Calu3 (cell line): ENCODE measurements around the genes AKAP3 and ANO2.

DNA sequence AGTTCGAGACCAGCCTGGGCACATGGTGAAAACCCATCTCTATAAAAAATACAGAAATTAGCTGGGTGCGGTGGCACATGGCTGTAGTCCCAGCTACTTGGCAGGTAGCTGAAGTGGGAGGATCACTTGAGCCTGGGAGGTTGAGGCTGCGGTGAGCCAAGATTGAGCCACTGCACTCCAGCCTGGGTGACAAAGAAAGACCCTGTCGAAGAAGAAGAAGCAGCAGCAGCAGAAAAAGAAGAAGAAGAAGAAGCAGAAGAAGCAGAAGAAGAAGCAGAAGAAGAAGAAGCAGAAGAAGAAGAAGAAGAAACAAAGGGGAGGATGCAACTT is 139.5 kb upstream of the PARP11 start:
- PRO-cap: no peak

GRCh38 chr12:4164317-4164449 is 109.4 kb upstream of the CCND2 start:
- PRO-cap: no peak

GRCh38 chr12:4286787-4287591 is 13.4 kb downstream of the CCND2 start:
- PRO-cap: no peak

- PRO-cap: no peak
Measured at GRCh38 chr12:4300725-4301372, 20.2 kb upstream of the TIGAR start.

DNA sequence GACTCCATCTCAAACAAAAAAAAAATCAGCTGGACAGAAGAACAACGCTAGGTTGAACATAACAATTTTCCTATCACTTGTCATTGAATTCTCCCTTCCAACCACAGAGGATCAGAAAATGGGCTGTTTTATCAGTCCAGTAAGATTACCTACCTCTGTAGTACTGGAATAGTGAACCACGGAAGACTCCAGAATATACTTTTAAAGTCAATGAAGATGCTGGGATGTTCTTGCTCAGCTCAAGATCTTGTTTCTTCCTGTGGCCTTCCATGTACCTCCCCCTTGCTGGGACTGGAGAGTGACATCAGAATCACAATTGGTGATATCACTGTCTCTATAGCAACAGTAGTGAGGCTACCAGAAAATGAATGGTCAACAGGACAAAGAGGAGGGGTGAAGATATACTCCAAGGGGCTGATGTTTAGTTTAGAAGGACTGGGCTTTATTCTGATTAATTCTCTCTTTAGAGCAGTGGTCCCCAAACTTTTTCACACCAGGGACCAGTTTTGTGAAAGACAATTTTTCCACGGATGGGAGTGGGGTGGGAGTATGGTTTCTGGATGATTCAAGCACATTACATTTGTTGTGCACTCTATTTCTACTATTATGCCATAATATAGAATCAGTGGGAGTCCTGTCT is 3.8 kb downstream of the AKAP3 start:
- PRO-cap: no peak

- PRO-cap: bidirectional peak, plus-strand start at chr12:4648726, minus-strand start at chr12:4648584; bidirectional peak, plus-strand start at chr12:4649107, minus-strand start at chr12:4649051; bidirectional peak, plus-strand start at chr12:4649313, minus-strand start at chr12:4649286
Measured at GRCh38 chr12:4648421-4649683, at the start of gene AKAP3. Gene AKAP3, minus strand, starts transcription at chr12:4649051.

DNA sequence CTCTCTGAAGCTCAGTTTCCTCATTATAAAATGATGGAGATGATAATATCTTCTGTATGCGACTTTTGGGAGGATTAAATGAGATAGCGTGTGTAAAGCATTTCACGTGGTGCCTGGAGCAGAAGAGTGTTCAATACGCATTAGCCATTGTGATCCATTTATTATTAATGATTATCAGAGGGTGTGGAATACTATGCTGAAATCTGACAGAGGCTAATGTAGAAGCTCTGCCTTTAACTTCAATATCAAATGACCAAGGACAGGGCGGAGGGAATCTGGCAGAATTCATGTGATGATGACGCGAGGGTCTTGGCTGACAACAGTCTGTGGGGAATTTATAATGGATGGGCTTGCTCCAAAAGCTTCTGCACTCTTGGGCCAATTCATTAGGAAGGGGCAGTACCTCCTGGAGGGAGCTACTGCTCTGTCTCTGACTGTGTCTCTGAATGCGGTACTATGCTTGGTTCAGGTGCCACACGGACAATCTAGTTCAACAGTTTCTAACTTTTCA is 42.8 kb upstream of the KCNA6 start:
- PRO-cap: no peak

- PRO-cap: no peak
Measured at GRCh38 chr12:4829230-4830182, 20.4 kb downstream of the KCNA6 start.

- PRO-cap: no peak
Measured at GRCh38 chr12:4959870-4960570, 50.3 kb downstream of the KCNA1 start.

DNA sequence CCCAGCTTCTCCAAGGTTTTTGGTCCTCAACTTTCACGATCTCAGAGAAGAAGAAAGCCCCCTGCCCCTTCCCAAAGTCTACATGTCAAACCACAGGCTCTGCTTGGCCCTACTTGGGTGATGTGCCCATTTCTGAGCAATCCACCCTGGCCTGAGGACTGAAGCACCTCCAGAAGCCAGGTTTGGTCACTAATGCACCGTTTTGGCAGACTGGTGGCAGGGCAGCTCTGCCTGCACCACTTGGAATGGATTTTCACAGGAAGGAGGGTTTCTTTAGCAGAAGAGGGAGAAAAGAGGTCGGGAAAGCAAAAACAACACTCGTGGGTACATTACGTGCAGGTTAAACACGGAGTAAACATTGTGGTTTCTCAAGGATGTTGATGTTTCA is 70.7 kb downstream of the KCNA5 start:
- PRO-cap: no peak

GRCh38 chr12:5138708-5139360 is 95.2 kb downstream of the KCNA5 start:
- PRO-cap: no peak

GRCh38 chr12:5290262-5290813 is 141.6 kb upstream of the NTF3 start:
- PRO-cap: no peak

- PRO-cap: no peak
Measured at GRCh38 chr12:5437633-5438180, 5.8 kb downstream of the NTF3 start.

- PRO-cap: no peak
Measured at GRCh38 chr12:5874432-5874816, 70.6 kb downstream of the ANO2 start.

GRCh38 chr12:5944515-5945613 is at the start of gene ANO2:
Gene ANO2, minus strand, starts transcription at chr12:5945259.
- PRO-cap: no peak

DNA sequence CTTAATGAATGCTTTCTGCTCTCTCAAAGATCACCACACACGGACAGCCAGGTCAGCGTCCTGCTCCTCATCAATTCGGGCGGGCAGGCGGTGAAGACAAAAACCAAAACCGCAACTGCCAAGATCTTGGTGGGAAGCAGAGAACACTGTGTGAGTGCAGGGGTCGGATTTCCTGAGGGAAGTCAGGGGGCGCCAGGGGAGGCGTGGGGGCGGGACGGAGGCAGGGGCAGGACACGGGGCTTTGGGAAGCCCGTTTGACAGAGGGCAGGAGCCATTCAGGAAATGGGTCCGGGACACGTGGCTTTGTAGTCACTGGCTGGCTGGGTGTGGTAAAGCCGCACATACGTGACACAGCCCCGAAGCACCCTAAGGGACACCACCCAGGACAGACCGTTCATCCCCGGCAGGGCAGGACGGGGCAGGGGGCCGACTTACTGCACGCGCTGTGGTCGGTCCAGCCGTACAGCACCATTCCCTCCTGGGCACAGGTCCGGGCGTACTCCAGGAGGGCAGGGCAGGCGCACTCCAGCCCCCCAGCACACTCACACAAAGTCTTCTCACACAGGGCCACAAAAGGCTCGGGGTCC is 49.5 kb downstream of the VWF start:
- PRO-cap: no peak

GRCh38 chr12:6115975-6117313 is 8.0 kb downstream of the VWF start:
- PRO-cap: no peak

- PRO-cap: no peak
Measured at GRCh38 chr12:6202362-6203413, 2.5 kb downstream of the CD9 start.

DNA sequence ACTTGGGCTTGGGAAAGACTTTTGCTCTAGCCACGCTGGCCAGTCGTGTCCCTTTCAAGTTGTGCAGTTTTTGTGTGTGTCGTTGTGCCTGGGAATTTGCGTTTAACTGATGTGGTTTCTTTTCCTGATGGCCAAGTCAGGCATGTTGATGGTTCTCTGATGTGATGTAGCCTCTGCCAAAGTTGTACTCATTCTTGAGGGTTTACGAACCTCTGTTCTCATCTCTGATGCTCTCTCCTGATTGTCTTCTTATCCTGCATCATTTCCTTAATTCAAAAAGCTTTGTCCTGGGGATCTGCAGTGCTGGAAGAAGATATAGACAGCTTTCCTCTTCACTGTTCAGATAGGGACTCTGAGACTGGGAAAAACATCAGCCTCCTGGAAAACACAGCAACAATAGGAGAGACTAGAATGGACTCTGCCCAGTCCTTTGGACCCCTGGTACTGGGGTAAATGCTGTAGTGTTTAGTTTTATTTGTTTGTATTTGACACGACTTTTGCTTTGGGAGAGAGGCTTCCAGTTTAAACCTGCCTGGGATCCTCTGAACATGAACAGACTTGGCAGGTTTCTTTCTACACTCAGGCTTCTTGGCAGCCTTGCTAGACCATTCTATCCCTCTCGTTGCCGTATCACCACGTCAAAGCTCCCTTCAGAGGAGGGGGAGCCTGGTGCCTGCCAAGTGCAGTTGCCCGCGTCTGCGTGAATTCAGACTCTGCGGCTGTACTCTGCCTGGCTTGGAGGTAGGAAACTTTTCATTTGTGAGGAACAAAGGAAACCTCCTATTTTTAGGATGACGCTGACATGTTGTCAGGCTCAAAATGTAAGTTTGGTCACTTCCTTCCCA is 25.6 kb downstream of the CD9 start:
- PRO-cap: no peak

DNA sequence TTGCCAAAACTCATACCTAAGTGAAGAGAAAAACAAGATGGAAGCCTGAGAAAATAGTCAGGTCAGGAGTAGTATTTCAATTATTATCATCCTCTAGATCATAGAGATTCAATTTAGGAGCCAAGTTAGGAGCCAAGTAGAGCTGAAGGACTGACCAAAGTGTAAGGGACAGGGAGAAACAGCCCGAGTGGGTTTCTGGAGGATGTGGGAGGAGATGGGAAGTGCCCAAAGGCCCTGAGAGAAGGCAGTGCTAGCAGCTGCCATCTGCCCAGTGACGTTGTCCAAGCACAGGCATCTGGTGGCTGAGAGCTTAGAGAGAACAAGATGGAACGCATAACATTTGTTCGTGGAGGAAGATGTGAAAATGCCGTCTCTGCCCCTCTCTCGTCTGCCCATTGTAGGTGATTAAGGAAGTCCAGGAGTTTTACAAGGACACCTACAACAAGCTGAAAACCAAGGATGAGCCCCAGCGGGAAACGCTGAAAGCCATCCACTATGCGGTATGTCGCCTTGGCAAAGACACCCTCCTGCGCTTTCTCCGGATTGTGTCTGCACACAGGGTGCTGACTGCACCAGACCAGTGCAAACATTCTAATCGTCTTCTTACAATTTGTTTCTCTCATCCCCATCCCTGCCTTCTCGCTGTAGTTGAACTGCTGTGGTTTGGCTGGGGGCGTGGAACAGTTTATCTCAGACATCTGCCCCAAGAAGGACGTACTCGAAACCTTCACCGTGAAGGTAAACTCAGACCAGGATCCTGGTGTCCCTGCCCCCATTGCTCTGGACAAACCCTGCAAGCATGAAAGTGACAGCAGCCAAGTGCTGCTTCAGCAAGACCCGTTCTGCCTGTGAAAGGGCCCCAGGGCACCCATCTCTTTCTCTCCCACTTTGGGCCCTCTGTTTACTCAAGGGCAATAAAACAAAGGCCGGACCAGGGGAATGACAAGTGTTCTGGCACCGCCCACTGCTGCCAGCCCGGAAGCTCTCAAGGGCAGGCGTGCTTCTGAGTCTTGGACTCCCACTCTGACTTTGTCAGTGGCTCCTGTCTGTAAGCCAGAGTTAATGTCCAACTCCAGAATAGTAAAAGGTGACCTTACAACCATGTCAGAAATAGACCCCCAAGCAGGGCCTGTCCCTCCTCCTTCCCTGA is 35.0 kb downstream of the CD9 start:
- PRO-cap: no peak